Metanephros (tissue), 2 donors: ENCODE measurements around a stretch of chr1.

- RAMPAGE, long total RNA = no peak
These were observed 37.8 kb downstream of the GALNT2 start for GRCh38 chr1:230104450-230105557.

- RAMPAGE, long total RNA = no peak
These were observed 56.0 kb downstream of the GALNT2 start for GRCh38 chr1:230122698-230123790.

DNA sequence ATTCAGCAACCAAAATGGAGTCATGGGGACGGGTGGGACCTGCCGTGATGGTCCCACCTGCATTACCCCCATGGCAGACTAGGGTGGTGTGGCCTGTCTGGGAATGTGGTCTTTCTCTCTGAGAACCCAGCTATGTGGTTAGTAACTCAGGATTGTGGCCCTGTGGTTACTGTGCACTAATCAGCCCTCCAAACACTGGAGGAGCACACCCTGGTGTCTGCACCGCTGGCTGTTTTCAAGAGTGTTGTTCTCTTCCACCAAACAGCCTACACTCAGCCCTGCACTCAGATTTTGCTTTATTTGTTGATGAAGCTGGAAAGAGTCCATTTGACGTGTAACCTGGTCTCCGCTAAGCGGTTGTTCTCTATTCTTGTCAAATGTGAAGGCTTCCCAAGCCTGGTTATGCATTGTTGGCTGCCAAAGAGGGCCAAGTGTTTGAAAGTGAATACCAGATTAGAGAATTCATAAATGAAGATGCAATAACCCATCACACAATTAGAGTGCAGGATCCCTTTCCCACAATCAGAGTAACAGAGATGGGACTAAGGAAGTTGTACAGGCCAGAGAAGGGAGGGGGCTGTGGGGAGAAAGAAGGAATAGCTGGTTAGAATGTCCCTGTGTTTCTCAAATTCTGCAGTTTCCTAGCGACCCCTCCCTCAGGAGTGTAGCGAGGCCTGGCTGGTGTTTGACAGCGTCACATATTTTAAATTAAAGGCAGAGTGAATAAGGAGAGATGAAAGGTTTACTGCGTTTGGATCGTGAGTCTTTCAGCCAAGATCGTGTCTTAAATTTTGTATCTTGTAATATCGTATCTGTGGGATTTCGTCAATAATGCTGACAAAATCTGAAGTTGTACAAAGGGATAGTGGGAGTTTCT, 57.9 kb downstream of the GALNT2 start:
- RAMPAGE, long total RNA = no peak

- RAMPAGE, long total RNA = no peak
These were observed 77.0 kb downstream of the GALNT2 start for GRCh38 chr1:230144024-230144502.

DNA sequence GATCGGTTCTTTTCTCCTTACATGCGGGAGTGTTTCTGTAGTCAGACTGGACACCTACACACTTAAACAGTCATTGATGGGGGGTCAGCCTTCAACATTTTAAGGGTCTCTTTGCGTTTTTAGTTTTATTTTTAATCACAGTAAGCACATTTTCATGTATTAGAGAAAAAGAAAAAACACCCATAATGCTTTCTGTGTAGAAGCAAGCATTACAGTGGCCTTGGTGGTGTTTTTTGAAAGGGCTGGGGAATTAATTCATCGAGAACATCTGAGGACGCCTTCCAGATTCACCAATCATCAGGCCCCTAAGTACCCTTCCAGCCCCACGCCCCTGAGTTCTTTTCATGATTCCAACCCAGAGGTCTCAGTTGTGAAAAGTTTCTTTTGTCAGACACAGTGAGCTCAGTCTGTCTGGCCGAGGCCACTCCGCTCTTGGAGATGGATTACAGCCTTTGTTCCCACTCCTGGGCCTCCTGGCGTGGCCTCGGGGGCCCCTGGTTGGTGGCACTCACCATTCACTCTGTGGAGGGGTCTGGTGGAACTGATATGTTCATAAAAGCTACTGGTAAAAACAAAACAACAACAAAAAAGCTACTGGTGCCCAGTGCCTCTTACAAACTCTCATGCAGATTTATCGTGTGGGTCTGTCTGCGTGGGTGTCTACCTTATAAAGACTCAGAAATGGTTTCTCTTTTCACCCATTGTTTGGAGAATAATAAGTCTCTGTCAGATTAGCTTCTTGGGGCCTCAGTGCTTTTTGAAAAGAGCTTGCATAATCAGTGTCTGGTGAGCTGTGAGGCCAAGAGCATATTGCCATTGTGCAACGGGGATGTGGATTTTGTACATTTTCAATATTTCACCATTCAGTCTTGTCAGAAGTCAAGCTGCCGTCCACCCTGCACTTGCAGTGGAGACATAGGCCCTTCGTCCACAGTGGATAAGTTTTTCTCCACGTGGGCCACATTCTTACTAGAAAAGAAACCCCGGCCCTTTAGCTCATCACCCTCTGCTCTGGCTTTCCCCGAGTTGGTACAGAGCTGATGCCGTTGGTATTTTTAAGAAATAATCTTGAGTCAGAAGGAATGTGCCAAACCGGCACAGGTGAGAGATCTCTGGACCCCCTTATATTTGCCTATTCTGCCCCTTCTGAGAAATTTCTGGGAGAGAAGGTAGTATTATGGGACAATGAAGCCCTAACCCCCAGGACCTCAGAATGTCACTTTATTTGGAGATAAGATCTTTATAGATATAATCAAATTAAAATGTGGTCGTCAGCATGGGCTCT, 86.7 kb downstream of the GALNT2 start:
- RAMPAGE, long total RNA = no peak

GRCh38 chr1:230713301-230713805, 569 bp downstream of the AGT start:
- RAMPAGE, long total RNA = no peak

- RAMPAGE, long total RNA = no peak
These were observed 3.4 kb downstream of the CAPN9 start for GRCh38 chr1:230750444-230751063.

DNA sequence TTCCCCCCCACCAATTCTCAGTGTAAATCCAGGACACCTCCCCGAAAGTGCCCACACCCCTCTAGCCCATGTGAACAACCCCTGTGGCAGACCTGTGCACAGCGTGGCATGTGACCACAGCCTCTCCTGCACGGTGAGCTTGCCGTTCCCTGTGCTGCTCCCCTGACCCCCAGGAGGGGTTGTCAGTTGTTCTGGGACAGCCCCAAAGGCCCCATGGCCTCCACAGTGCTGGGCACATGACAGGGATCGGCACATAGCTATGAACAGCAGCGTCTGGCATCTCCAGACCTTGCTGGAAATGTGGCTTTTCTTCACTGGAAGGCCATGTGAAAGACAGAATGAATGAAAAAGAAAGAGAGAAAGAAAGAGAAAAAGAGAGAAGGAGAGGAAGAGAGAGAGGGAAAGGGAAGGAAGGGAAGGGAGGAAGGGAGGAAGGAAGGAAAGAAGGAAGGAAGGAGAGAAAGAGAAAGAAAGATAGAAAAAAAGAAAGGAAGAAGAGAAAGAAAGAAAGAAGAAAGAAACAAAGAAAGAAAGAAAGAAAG, 3.9 kb downstream of the CAPN9 start:
- RAMPAGE, long total RNA = no peak

DNA sequence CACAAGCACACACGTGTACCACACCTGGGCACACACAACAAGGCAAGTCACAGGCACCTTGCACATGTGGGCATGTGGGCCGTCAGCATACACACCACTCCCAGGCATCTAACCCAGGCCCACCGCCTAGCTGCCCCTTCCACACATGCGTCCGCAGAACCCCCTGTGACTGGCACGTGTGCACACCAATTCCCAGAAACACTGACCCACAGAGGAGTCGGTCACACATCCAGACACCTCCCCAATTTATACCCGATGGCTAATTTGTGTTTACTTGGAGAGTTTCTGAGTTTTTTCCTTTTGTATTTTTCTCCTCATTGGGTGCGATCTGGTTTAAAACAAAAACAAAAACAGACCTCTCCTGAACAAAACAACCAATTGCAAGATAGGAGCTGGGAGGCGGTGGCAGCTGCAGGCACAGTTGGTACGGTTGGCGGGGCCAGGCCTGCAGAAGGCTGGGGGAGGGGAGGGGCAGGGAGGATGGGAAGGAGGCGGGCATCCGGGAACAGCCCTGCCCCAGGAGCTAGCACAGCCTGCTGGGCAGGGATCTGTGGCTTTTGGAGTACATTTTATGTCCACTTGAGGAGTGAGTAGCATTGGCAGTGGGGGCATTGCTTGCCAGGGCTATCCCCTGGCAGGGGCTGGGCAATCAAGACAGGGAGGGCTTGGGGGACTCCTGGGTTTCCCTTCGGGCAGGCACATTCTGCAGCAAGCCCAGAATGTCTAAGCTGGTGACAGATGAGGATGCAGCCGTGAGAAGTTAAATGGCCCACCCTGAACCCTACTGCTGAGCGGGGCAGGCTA, 5.1 kb downstream of the CAPN9 start:
- RAMPAGE, long total RNA = no peak

GRCh38 chr1:230835038-230835237, 33.4 kb downstream of the C1orf198 start:
- RAMPAGE, long total RNA = no peak

- RAMPAGE, long total RNA = no peak
These were observed 42.0 kb upstream of the C1orf198 start for GRCh38 chr1:230910190-230910895.

- RAMPAGE, long total RNA = no peak
These were observed 790 bp upstream of the TRIM67 start for GRCh38 chr1:231161074-231161461.

DNA sequence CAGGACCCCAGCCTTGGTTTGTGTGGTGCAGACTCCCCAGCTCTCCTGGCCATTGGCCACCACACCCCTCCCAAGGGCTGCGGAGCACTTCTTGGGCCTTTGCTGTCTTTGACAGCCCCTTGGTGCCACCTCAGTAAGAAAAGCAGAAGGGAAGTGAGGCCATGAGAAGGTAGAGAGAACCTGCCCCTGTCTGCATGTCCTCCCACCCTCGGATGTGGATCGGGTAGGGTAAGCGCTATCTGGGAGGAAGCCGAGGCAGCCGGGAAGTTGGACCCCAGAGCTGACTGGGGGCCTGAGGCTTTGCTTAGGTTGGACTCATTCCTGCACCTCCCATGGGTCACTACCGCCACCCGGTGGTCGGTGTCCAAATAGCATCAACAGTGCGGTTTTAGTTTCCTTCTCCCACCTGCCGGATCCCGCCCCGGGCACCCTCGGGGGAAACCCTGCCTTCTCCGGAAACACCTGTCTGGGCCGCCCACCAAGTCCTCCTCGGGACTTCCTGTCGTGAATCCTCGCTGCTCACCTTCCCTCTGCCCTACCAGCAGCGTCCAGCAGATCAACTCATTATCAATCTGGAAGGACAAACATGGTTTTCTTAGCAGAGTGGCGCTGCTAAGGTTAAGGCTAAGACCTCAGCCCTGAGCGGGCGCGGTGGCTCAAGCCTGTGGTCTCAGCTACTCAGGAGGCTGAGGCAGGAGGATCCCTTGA, 29.7 kb downstream of the C1orf131 start:
- RAMPAGE, long total RNA = no peak

GRCh38 chr1:231339462-231340010, 1.4 kb downstream of the SPRTN start:
- RAMPAGE, long total RNA = no peak

DNA sequence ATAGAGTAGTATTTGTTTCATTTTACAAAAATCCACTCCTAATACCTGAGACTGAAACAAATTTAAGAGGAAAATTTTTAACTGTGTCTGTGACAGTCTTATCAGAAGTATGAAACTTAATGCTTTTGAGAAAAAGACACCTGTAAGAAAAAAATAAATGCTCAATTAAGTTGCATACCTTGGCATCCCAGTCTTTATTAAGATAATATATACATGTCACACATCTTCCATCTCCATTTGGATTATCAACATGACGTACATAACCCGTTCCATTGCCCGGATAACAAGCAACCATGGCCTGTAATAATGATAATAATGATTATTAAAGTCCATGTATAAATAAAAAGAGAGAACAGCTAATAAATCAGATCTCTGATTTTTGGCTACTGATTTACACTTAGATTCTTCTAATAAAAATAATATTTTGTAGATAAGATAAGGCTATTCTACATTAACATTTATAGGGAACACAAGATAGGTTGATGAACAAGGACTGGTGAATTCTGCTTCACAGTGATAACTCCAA, 35.8 kb downstream of the SPRTN start:
- RAMPAGE, long total RNA = no peak

DNA sequence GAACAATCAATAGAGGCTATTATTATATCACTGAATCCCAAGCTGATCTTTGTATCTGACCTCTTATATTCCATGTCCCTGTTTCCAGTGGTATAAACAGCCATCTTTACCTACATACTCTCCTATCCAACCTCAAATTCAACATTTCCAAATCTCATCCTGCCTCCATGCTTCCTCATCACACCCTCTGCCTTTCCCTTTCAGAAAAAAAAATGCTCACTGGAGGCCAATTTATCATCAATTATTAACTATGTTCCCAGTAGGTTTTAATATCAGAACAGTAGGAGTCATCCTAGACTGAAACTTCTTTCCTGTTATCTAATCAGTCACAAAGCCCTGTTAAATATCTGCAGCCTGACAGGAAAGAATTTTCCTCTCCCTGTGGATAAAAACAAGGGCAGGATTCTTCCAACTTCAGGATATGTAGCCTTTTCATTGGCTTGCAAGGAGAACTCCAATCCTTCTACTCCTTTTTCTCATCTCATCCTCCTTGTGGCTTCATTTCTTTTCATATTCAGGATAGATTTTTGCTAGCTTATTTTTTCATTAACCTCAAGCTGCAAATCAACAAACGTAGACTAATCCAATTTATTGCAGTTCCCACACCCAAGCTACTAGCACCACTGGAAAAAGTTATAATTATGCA, 28.4 kb downstream of the EGLN1 start:
- RAMPAGE, long total RNA = no peak

DNA sequence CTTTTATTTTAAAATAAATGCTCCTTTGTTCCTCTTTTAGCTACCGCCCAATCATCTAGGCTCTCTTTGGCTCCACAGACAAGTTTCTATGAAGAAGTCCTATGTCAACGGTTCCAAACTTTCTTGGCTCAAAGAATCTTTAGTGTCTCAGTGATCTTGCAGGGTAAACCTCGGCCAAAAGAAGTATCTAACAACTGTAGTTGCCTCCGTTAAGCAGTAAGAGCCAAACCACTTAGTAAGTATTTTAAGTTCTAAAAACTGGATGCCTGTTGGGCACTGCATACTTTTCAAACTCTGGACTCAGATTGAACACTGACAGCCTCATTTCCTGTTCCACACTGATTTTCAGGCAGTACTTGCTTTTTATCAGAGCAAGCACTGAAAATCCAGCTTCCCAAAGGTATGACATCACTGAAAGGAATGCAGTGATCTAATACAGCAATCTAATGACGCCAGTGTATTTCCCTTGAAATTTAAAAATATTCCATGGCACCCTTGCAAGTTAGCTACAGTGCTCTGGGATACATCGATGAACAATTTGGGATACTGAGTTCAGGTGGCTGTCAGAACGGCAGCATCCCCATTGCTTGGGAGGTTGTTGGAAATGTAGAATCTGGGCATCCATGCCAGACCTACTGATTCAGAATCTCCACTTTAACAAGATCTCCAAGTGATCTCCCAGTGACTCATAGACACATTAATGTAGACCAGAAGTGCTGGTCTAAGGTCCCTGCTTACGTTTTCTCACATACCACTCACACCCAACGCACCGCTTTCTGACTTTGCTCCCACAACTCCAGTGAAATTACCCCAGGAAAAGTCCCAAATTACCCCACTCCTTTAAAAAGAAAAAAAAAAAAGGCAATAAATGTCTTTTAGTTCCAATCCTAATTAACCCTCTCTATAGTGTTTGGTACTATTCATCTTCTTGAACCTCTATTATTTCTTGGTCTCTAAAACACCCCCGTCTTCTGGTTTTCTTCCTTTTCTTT, 26.6 kb downstream of the EGLN1 start:
- RAMPAGE, long total RNA = no peak

- RAMPAGE, long total RNA = no peak
These were observed 25.2 kb downstream of the EGLN1 start for GRCh38 chr1:231396838-231397358.

- RAMPAGE, long total RNA = no peak
These were observed 1.6 kb upstream of the EGLN1 start for GRCh38 chr1:231423595-231424193.

DNA sequence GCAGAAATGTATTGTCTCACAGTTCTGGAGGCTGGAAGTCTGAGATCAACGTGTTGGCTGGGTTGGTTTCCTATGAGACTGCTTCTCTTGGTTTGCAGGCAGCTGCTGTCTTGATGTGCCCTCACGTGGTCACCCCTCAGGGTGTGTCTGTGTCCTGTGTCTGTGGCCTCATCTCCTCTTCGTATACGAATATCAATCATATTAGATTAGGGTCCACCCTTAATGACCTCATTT, 21.2 kb upstream of the DISC1 start:
- RAMPAGE, long total RNA = no peak